REH cell (cell line): ENCODE results near the gene UACA.

- PRO-cap: no peak
These were observed 98.8 kb upstream of the TLE3 start for GRCh38 chr15:70196503-70196994.

DNA sequence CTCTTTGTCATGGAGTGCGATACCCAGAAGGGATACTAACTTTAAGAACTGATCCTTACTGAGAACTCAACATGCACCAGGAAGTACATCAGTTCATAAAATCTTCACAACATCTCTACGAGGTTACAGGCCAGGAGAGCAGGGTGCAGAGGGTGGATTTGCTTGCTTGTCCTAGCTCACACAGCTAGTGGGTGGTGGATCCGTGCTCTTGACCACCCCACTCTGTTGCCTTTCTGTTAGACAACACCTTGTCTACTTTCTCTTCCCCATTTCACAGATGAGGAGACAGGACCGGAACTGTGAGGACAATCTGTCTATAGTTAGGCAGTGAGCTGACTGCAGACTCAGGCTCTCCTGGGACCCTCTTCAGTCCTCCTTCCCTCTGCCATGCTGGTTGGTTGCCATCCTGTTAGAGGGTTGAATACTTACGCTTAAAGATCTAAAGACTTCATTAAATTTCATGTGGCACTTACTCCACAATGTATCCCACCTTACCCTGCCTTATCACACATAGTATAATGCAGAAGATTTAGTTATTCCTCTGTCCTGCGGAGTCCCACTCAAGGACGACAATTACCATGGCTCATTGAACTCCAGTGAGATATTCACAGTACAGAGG lies 221.8 kb upstream of the TLE3 start:
- PRO-cap: unidirectional peak, plus-strand start at position 123 of the sequence; bidirectional peak, plus-strand start at position 369 of the sequence, minus-strand start at position 224 of the sequence

DNA sequence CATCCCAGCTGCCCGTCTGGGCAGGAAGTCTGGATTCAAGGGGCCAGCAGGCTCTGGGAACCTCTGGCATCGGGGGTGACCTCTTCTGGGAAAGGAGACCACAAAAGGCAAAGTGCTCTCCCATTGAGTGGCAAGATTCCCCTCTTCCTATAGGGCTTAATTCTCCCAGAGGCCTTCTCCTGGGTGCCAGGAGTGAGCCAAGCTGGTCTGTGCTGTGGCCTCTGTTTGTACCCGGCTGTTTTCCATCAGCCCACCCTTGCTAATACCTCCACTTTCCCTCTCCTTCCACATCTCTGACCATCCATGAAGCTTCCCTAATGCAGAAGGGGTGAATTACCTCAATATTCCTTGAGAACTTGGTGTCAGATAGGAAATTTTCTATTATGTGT lies 242.5 kb upstream of the TLE3 start:
- PRO-cap: no peak

DNA sequence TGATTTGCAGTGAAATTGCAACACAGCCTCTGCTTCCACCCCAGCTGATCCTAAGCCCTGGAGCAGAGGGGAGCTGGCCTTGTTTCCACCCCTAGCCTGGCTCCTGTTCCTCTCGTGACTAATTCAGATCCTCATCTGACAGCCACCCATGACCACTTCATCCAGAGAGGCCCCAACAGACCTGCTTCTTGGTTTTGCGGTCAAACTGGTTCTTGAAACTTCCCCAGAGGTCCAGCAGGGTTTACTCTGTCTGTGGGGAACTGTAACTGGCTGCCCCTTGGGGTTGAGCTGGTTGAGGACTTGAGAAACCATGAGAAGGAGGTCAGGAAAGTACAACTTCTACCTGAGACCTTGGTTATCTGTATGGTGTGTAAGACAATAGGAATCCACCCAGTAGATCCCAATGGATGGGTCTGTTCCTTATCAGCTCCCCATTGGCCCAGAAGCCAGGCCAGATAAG lies 300.2 kb downstream of the UACA start:
- PRO-cap: no peak

GRCh38 chr15:70585047-70586005 lies 178.0 kb downstream of the UACA start:
- PRO-cap: no peak

DNA sequence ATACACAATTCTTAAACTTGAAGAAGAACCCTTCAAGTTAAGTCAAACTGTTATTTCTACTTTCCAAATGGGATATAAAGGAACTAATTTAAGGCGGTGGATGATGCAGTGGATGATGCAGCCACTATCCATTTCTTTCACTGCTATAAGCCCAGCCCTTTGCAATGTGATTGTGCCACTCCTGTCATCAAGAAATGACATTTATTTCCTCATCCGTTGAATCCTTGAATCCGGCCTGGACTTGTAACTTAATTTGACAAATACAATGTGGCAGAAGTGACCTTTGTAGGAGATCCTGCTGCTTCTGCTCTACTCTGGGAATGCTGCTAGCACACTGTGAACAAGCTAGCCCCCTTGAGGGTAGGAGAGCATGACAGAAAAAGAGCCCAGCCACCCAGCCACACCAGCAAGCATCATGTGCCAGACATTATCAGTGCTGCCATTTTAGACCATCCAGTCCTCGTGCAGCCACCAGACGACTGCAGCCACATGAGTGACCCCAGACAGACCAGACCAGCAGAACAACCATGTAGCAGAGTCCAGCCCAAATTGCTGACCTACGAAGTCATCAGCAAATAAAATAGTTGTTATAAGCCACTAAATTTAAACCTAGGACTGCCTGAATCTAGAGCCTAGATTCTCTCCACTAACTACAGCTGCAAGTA lies 47.4 kb downstream of the UACA start:
- PRO-cap: no peak

DNA sequence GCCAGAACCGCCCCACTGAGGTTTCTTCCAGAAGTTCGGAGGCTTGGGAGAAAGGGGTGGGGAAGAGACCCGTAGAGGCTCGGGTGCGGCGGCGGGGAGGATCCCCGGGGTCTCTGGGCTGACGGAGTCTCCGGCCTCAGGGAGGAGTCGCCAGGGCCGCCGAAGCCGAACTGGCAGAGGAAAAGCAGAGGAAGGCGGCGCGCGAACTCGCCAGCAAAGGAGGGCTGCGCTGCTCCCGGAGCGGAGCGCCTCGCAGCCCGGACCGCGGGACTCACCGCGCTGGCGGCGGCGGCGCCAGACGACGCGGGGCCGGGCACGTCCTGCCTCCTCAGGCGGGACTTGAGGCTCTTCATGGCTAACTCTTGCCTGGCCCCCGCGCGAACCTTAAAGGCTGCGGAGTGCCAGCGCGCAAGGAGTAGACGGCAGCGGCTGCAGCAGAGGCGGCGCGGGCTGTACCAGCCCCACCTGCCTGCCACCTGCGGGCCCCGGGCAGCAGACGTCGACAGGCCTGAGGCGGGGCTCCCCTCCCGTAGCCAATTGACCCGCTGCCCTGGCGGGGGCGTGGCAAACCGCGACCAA lies at the start of gene UACA:
Gene UACA (minus strand): TSS at position 504 of the 579 bp plus-strand sequence.
- PRO-cap: bidirectional peak, plus-strand start outside the sequence, minus-strand start at position 504 of the sequence

DNA sequence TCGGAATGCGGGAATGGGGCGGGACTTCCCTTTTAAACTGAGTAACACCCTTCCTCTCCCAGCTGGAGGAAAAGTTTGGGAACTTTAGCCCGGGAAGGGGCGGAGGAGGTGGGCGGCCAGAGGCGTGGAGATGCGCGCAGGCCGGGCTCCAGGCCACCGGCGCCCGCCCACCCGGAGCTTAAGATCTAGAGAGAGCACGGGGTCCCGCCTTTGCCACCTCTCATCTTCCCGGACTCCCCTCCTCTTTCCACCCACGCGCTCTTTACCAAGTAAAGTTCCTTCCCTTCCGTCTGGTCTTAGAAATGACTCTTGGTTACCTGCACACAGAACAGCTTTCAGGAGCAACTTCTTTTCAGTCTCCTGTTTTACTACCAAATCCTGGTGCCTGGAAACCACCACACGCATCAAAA lies 281 bp upstream of the UACA start:
- PRO-cap: bidirectional peak, plus-strand start at position 102 of the sequence, minus-strand start outside the sequence

DNA sequence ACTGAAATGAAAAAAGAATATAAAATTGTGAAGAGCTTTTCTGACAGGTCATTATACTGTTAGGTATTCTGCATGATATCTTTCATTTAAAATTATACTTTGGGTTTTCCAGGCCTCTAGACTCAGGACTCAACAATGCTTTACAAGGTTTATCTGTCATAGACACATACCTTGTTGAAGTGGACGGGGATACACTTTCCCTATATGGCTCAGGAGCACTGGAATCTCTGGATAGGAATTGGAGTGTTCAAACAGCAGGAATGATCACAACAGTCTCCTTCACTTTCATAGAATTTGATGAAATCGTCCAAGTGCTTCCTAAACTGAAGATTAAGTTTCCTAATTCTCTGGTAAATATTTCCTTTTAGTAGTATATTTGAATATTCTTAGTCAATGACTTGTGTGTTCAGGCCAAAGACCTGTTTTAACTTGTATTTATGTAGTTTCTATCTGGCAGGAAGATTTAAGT lies 107.0 kb upstream of the THSD4 start:
- PRO-cap: no peak

DNA sequence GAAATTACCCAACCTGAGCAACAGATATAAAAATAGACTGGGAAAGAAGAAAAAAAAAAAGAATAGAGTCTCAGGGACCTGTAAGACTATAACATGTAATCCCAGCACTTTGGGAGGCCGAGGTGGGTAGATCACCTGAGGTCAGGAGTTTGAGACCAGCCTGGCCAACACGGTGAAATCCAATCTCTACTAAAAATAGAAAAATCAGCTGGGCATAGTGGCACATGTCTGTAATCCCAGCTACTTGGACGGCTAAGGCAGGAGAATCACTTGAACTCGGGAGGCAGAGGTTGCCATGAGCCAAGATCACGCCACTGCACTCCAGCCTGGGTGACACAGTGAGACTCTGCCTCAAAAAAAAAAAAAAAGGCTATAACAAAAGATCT lies 12.9 kb downstream of the THSD4 start:
- PRO-cap: no peak

GRCh38 chr15:71294172-71294517 lies 178.9 kb downstream of the THSD4 start:
- PRO-cap: no peak

DNA sequence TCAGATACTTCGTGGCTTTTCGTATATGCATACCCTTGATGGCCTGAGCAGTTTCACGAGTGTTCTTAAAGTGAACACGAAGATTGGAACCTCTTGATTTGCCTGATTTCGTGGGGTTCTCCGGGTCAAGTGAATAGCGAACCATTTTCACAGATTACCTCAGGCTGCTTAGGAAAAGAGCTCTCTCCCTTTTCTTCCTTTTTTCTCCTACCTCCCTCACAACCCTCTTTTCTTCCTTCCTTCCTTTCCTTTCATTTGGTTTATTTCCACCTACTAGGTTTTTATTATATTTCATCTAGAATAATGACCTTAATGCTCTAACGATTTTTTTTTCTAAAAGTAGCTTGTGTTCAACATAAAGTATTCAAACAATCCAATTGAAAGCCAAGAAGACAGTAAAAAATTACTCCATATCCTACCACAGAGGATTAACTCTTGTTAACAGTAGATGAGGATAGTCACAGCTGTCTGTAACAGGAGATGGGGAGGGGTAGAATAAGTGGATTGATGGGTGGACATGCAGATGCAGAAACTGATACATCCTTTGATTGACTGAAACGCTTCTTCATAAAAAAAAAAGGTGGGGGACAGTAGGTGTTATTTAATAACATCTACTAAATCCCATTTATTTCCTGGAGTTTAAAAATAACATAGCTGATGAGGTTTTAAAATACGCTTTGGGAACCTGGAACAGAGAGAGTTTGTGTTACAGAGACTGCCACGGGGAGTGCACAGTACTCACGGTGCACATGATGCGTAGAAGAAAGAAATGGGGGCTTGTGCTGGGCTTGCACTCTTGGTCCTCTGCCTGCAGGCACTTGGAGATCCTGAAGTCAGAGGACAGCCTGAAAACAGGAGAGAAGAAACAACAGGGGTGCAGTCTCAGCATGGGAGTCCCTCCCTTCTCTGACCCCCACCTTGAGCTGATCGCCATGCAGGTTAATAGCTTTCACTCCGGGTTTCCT lies 226.6 kb downstream of the THSD4 start:
- PRO-cap: no peak

DNA sequence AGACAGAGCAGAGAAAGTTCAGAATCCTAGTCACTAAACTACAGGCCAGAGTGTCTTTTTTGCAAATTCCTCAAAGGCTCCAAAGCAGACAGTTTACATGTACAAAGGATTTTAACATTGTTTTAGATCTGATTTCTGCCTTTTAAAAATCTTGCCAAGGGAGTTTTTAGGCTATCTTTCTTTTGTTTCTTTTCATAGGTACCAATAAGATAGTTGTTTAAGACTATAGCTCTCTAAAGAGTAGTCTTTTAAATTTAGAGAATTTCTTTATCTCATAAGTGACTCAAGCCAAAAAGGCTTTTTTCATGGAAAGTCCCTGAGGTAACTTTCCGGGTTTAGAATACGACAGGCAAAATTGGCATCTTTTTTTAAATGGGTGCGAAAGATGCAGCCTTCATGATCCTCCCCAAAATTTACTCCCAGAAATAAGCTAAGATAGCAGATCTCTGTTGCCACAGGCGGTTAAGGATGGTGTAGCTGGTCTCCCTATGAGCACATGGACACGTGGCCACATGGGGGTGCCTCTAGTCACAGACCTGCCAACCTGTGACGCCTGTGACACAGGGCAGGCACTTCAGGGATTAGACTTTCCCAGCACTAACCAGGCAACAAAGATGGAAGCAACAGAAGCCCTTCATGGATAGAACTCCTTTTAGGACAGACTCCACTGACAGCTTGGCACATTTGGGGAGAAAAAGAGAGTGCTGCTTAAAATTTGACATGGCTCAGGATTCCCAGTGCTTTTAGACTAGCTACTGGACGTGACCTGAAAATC lies 320.1 kb downstream of the THSD4 start:
- PRO-cap: no peak

DNA sequence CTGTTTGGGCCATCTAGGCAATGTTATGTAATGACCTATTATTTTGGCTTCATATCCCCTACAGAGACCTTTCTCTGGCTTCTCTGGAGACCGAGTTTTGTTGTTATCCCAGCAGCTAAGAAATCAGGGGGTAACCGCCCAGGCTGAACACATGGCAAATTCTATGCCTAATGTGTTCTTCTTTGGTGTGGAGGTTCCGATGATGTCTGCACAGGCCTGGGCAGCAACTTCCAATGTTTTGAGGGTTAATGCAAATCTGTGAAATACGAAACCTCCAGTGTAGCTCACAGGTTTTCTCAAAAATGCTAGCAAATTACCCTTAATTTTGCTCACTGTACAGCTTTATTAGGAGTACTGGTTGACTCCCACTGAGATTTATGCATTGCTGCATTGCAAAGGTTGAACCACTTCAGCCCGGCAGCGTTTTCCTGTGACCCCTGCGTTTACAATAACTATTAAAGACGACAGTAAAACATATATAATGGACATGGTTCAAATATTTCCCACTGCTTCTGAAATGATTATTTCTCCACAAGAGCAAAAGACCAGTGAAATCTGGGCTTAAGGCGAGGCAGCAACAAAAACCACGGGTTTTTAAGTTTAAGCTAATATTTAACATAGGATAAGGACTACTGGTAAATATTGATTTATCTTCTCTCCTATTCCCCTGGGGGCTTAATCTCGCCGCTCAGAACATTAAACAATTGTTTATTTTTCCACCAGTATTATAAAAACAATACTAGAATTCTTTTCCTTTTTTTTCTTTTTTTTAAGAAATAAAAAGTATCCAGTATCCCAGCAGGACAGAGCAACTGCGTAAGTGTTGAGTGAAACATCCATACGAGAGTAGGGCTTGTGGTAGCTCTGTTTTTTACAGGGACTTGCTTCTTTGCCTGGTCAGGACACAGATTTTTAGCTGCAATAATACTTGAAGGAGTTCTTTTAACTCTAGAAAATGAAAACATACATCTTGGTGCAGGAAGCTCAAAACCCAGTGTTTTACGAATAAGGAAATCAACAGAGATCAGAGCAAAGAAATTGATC lies 298.1 kb upstream of the NR2E3 start:
- PRO-cap: no peak

GRCh38 chr15:71579941-71580222 lies 230.5 kb upstream of the NR2E3 start:
- PRO-cap: no peak

- PRO-cap: no peak
These were observed 184.3 kb upstream of the NR2E3 start for GRCh38 chr15:71626137-71626445.

GRCh38 chr15:71690327-71691017 lies 119.9 kb upstream of the NR2E3 start:
- PRO-cap: no peak

DNA sequence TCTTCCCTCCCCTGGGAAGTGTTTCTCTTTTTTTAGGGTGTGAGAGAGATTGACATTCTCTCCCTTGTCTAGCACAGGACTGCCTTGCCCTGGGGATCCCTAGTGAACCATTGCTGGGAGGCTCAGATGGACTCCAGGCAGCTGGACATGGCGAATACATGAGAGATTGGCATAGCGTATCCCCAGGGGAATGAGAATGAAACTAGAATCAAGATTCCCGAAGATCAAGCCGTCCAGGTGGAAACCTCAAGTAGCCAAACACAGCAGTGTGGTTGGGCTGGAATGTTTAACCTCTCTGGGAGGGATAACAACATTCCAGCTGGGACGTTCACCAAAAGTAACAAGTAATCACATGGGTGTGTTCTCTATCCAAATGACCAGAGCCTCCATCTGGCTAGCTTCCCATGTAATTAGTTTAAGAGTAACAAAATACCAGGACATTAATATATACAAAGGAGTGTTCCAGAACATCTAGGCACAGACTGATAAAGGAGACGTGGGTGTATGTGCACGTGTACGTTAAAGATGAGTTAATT lies 118.6 kb upstream of the NR2E3 start:
- PRO-cap: no peak

DNA sequence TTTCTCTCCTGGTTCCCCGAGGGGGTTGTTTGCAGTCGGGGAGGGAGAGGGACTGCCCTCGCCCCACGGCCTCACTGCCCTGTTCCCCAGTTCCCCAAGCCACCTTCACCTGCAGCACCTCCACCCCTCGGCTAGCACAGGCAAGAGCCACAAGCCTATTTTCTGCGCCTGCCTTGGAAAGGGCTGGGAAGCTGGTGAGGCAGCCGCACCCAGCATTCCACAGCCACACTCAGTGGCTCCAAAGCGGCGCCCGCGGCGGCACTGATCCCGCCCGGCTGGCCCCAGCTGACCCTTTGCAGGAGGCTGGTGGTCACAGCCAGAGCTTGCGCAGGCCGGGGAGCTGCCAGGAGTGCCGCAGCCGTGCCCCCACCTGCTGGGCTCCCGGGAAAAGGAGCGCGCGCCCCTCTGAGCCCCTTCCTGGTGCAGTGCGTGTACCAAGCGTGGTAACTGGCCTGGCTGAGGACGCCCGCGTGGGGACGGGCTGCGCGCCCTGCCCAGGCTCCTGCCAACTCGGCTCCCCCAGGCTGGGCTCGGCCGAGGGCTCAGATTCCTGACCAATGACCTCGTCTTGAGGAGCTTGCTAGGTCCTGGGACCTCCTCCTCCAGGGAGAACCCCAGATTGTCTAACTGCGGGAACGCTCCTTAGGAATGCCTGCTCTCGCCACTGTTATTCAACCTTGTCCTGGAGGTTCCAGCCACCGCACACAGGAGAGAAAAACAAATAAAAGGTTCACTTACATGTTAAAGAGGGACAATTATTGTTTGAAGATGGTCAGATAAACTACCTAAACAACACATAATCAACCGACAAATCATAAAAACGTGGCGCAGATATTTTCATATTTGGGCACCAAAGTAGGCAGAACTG lies 13.3 kb downstream of the GRAMD2A start:
- PRO-cap: no peak

DNA sequence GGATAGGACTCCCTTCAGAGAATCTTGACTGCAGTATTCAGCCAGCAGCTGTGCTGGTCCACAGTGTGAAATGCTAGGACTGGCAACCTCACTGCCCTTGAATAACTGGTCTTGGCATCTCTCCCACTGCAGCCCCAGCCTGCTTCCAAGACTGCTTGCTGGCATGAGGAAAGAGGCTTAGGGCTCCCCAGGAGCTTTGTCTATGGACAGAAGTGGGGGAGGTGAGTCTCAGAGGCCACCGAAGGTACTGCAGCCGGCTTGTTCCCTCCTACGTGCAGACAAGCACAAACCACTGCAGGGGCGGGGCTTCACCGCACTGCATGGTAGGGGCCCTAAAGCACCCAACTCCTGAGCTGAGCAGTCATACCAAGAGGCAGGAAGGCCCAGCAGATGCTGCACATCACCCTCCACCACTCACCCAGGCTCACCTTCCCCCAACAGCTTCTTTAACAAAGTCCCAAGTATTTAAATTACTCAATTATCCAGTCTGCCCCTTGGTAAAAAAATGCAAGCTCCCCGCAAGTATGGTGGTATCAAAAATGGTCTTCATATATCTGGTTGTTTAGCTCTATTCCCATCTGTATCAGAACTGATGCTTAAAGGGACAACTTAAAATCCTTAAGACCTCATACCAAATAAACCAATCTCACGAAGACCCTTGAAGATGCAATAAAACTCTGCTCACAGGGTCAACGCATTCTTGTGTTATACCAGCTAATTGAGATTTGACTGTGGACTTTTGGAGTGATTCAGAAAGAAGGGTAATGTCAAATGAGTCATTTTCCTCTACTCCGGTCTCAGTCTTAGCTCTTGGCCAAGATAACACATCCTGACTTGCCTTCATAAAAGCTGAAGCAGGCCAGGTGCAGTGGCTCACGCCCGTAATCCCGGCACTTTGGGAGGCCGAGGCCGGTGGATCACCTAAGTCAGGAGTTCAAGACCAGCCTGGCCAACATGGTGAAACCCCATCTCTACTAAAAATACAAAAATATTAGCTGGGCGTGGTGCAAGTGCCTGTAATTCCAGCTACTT lies 4.1 kb downstream of the PKM start:
- PRO-cap: unidirectional peak, plus-strand start at position 364 of the sequence